Neural crest cell (in vitro differentiated cells): ENCODE data around the genes ZNF479 and ZNF716.

DNA sequence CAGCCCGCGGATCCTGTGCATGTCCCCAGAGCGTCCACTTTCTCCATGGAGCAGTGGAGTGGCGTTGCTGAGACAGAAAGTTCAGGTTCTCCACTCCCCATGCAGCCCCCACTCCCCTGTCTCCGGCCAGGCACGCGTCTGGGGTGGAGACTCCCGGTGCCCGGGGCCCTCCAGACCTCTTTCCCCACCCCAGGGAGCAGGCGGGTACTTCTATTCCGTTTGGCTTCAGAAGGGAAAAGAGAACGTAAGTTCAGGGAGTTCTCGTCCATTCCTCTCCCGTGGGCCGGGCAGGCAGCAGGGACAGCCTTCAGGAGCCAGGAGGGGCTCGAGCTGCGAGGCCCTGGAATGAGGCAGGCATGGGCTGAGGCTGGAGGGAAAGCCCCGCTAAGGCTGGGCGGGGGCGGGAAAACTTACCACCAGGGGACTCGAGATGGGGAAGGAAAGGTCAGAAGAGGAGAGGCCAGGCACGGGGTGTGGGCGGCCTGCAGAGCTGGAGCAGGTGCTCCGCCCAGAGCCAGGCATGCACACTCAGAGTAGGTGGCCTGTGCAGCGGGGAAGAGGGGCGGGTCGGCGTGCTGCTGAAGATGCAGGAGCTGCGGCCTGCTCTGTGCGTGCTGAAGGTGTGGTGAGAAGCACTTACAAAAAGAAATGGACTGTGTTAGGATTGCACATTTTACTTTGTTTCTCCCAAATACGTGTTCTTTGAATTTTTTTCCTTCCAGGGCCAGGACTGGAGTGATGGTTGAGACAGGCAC lies 60.1 kb downstream of the EGFR start:
- PRO-cap: no peak

- PRO-cap: no peak
These were observed 110.2 kb downstream of the EGFR start for GRCh38 chr7:55128888-55129457.

- PRO-cap: no peak
These were observed 127.6 kb downstream of the EGFR start for GRCh38 chr7:55146407-55146772.

- PRO-cap: no peak
These were observed 133.5 kb downstream of the EGFR start for GRCh38 chr7:55152317-55152768.

DNA sequence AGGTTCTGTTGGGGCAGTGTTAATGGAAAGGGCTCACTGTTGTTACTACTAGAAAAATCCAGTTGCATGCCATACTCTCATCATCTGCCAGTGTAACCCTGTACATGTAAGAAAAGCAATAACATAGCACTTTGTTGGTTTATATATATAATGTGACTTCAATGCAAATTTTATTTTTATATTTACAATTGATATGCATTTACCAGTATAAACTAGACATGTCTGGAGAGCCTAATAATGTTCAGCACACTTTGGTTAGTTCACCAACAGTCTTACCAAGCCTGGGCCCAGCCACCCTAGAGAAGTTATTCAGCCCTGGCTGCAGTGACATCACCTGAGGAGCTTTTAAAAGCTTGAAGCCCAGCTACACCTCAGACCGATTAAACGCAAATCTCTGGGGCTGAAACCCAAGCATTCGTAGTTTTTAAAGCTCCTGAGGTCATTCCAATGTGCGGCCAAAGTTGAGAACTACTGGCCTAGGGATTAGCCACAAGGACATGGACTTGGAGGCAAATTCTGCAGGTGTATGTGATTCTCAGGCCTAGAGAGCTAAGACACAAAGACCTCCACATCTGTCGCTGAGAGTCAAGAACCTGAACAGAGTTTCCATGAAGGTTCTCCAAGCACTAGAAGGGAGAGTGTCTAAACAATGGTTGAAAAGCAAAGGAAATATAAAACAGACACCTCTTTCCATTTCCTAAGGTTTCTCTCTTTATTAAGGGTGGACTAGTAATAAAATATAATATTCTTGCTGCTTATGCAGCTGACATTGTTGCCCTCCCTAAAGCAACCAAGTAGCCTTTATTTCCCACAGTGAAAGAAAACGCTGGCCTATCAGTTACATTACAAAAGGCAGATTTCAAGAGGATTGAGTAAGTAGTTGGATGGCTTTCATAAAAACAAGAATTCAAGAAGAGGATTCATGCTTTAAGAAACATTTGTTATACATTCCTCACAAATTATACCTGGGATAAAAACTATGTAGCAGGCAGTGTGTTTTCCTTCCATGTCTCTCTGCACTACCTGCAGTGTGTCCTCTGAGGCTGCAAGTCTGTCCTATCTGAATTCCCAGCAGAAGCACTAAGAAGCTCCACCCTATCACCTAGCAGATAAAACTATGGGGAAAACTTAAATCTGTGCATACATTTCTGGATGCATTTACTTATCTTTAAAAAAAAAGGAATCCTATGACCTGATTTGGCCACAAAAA lies 154.7 kb upstream of the LANCL2 start:
- PRO-cap: no peak

GRCh38 chr7:55366759-55367319 lies 1.7 kb downstream of the LANCL2 start:
- PRO-cap: bidirectional peak, plus-strand start at chr7:55367038, minus-strand start at chr7:55366951

DNA sequence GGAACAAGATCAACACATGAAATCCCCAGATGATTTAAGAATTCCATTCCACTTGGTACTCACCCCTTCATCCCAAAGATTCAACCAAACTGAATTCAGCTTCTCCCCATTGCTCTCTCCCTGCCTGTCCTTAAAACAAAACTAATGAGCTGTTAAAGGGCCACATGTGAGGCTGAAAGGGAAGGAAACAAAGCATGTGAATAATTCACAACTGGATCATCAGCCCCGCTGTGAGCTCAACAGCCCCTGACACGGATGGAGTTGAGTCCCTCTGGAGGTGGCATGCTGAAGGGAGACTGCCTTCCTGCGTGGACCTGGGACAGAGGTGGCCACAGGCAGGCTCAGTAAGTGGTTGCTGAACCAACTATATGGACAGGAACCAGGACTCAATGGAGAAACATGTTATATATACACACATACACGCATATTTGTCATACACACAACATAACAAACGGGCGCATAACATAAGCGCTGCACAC lies 32.8 kb downstream of the VOPP1 start:
- PRO-cap: no peak

DNA sequence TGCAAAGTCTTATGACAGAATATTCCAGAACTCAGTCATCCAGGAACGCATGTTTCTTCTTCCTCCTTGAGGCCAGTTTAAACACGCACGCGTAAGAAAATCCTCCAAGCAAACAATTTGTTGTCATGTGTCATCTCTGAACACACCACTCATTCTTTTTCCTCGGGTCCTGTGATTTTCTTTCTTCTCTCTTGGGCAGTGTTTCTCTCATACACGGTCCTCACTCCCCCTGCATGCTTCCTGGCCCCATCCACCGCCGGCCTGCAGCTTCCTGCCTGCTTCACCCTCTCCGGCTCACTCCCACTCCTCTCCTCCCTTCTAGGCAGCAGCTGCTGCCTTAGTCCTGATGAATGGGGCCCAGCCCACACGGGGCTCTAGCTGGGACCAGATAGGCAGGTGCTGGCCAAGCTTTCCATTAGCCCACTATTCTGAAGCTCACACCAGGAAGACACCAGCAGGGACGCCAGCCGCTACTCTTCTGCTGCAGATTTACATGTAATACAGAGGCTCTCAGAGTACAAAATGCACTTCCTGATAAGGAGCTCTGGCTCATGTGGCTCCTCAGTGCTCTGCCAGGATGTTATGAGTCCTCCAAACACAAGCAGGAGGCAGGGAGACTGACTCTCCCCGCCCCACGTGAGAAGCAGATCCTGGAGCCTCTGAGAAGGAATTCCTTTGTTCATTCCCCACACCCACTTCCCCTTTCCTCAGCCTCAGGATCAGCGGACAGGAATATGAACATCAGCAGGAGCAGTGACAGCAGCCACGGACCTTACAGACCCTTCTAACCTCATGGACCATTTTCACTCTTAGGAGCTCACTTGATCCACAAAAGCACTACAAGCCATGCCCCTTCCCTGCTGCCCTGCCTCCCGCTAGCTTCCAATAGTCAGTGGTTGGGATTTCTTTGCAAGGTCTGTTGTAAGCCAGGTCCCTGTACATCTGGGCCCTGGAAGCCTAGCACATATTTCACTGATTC lies 117.0 kb upstream of the VOPP1 start:
- PRO-cap: bidirectional peak, plus-strand start at position 423 of the sequence, minus-strand start at position 313 of the sequence; unidirectional peak, minus-strand start at position 584 of the sequence; unidirectional peak, minus-strand start at position 677 of the sequence

- PRO-cap: no peak
These were observed 9.5 kb downstream of the NIPSNAP2 start for GRCh38 chr7:55973918-55974307.

DNA sequence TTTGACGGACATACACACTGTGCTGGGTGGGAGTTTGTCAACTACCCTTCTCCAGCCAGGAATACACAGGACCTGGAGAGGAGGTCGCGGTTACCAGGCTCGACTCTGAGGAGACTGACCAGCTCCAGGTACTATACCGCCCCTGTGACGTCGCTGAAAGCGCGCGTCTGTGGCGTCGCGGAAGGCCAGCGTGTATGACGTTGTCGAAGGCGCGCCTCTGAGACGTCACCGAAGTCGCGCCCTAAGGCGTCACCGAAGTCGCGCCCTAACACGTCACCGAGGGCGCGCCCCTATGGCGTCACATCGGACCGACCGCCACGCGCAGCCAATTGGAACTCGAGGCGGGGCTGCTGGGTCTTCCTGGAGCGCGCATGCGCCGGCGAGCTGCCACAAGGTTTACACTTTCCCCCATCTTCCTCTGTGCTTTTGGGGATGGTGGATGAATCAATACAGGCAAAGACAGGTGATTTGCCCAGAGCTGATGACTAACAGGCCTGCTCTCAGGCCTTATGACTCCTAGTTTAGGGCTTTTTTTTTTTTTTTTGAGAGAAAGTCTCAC lies 249.9 kb downstream of the ZNF479 start:
- PRO-cap: no peak

- PRO-cap: no peak
These were observed at the start of gene ZNF479 for GRCh38 chr7:57132377-57132665. Gene ZNF479, minus strand, starts transcription at chr7:57132436.

- PRO-cap: no peak
These were observed 88.5 kb upstream of the ZNF716 start for GRCh38 chr7:57361360-57361899.

DNA sequence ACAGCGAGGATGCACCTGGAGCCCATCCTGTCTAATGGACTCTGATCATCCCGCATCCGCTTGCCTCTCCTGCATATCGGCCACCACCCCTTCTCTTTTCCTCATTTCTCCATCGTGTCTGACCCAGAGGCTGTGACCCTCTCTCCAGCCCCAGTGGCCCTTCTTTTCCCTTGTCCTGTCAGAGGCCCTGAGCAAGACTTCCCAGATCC lies 32.6 kb upstream of the ZNF716 start:
- PRO-cap: no peak

- PRO-cap: no peak
These were observed at the start of gene ZNF716 for GRCh38 chr7:57449791-57450372. Gene ZNF716, plus strand, starts transcription at chr7:57450177.

DNA sequence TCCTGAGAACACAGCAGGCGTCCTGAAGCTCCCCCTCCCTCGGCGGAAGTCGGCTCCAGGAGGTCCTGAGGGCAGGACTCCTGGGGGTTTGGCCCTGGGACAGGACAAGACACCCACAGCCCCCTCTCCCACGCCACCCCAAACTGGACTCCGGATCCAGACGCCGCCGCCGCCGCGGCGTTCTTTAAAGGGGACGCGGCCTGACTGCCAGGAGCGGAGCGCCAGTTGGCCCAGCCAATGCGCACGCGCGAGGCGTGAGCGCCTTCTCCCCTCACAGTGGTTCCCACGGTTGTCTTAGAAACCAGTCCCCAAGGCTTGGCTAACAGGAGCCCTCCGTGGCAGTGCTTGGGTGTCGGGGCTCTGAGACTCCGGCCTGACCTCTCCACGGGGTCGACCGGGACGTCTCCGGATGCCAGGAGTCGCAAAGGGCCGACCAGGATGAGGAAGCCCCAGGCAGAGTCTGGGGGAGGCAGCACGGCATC lies 371.8 kb downstream of the ZNF716 start:
- PRO-cap: no peak

DNA sequence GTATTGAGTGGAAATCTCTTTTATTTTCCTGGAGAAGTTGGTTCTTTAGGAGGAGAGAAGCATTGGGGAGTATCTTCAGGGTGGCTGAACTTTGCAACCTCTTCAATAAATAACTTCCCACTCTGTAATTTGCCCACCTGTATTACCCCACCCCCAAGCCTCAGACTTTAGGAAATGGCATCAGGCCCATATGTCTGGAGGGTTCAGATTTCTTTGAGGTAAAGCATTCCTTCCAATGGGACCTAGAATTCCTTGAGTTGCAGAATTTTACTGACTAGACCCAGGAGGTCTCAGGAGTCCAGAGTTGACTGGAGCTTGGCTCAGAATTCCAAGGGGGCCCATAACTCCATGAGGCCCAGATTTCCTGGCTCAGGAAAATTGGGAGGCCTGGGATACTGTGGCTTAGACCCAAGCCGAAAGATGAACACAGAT lies 518.5 kb upstream of the ZNF722 start:
- PRO-cap: no peak

- PRO-cap: no peak
These were observed 47.5 kb downstream of the VKORC1L1 start for GRCh38 chr7:65920173-65920938.

GRCh38 chr7:65955558-65956256 lies 26.3 kb downstream of the GUSB start:
- PRO-cap: no peak

DNA sequence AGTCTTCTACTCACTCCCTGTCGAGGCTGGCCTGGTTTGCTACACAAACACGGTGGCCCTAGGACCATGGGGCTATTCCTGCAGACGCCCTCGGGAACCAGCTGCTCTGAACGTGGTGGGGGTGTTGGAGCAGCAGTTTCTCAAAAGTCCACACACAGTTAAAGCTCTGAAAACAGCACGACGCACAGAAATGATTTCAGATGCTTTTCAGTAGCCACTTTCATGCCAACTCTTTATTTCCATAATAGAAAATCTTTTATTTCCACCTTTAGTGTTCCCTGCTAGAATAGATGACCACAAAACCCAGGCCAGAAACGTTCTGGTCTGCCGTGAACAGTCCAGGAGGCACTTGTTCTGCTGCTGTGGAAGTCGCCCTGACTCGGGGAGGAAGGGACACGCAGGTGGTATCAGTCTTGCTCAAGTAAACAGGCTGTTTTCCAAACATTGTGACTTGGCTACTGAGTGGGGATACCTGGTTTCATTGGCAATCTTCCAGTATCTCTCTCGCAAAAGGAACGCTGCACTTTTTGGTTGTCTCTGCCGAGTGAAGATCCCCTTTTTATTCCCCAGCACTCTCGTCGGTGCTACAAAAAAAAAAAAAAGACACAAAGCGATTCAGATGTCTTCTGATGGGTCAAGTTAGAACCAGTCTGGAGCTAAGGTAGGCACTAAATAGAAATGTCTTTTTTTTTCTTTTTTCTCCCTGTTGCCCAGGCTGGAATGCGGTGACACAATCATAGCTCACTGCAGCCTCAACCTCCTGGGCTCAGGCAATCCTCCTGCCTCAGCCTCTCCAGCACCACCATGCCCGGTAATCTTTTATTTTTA lies 21.3 kb downstream of the GUSB start:
- PRO-cap: no peak

DNA sequence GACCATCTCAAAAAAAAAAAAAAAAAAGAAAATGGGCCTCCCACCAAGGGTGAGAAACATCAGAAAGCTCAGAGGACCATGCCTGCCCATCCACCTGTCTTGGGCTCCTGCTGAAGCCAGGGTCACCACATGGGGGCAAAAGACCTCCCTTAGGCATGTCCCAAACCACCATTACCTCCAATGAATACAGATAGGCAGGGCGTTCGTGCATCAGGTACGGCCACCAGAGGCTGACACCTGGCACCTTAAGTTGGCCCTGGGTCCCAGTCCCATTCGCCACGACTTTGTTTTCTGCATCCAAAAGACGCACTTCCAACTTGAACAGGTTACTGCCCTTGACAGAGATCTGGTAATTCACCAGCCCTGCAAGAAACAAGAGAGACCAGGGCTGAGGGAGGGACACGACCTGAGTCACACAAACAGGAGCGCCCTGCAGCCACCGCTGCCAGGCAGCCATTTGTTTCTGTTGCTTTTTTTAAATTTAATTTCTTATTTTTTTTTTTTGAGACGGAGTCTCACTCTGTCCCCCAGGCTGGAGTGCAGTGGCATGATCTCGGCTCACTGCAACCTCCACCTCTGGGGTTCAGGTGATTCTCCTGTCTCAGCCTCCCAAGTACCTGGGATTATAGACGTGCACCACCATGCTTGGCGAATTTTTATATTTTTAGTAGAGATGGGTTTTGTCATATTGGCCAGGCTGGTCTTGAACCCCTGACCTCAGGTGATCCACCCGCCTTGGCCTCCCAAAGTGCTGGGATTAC lies 6.0 kb downstream of the GUSB start:
- PRO-cap: no peak